ENCODE measurements around a stretch of chr19.

- PRO-cap, result no peak
- RAMPAGE, long total RNA, 4 experiments, result no peak in any of the 4 experiments
Observed at GRCh38 chr19:39164534-39164771, 32.3 kb upstream of the NCCRP1 start.

DNA sequence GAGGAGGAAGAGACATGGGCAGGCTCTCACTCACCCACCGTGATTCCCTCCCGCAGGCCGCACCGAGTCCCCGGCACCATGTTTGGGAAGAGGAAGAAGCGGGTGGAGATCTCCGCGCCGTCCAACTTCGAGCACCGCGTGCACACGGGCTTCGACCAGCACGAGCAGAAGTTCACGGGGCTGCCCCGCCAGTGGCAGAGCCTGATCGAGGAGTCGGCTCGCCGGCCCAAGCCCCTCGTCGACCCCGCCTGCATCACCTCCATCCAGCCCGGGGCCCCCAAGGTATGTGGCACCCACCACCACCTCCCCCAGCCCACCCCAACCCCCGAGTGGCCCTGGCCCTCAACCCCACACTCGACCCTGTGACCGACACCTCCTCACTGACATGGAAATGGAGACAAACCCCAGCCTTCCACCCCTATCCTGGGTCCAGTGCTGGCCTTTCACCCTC lies 27.3 kb upstream of the NCCRP1 start:
- PRO-cap, result no peak
- RAMPAGE, long total RNA, 4 experiments, result no peak in any of the 4 experiments

GRCh38 chr19:39353486-39354132 lies 11.4 kb downstream of the SAMD4B start:
- PRO-cap, result no peak
- RAMPAGE, long total RNA, 4 experiments, result no peak in any of the 4 experiments

- PRO-cap, result no peak
- RAMPAGE, long total RNA, 4 experiments, result no peak in any of the 4 experiments
Observed at GRCh38 chr19:39387148-39387684, 3.7 kb downstream of the PAF1 start.

- PRO-cap, result no peak
- RAMPAGE, long total RNA, 4 experiments, result no peak in any of the 4 experiments
Observed at GRCh38 chr19:39390053-39390418, 870 bp downstream of the PAF1 start.

DNA sequence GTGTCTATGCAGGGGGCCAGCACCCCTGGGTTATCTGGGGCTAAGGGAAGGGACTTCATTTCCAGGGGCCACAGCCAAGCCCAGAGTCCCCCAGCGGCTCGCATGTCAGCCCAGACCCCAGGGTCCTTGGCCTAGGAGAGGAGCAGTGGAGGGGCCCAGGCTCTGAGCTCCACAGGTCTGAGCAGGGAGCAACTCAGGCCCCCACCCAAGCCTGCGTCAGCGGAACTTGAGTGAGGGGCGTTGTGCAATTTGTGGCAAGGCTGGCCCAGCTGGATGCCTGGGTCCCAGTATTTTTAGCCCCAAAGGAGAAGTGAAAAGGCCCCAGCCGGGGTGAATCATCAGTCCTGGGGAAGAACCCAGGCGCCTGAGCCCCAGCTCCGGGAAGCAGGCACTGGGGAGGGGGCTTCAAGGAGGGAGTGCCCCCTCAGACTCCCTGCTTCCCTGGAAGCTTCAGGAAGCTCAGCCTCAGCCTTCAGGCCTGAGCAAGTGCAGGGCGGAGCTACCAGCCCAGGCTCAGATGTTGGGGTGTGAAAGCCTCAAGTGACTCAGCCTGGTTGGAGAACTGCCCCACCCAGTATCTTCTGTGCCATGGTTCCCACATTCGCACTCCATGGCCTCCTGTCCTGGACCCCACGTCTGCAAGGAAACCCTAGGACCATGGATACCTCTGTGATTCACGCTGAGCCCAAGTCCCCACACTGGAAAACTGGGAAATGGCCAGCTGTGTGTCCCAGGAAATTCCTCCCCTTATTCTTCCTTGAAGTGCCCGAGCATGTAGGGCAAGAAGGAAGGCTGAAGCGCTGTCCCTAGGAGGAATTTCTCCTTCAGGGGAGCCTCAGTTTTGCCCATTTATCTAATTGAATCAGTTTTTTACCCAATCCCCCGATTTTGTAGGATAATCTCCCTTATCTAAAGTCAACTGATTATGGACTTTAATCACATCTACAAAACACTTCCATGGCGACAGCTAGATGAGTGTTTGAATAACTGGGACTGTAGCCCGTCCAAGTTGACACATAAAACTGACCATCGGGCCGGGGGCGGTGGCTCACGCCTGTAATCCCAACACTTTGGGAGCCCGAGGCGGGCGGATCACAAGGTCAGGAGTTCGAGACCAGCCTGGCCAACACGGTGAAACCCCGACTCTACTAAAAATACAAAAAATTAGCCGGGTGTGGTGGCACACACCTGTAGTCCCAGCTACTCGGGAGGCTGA lies 7.5 kb downstream of the MED29 start:
- PRO-cap, result bidirectional peak, plus-strand start at position 338 of the sequence, minus-strand start at position 179 of the sequence; bidirectional peak, plus-strand start at position 577 of the sequence, minus-strand start at position 501 of the sequence
- RAMPAGE, long total RNA, 4 experiments, result start-site peak on the minus strand in 3 of 4 experiments, centred at positions 181 to 187 of the sequence, 16 to 40 reads per replicate

DNA sequence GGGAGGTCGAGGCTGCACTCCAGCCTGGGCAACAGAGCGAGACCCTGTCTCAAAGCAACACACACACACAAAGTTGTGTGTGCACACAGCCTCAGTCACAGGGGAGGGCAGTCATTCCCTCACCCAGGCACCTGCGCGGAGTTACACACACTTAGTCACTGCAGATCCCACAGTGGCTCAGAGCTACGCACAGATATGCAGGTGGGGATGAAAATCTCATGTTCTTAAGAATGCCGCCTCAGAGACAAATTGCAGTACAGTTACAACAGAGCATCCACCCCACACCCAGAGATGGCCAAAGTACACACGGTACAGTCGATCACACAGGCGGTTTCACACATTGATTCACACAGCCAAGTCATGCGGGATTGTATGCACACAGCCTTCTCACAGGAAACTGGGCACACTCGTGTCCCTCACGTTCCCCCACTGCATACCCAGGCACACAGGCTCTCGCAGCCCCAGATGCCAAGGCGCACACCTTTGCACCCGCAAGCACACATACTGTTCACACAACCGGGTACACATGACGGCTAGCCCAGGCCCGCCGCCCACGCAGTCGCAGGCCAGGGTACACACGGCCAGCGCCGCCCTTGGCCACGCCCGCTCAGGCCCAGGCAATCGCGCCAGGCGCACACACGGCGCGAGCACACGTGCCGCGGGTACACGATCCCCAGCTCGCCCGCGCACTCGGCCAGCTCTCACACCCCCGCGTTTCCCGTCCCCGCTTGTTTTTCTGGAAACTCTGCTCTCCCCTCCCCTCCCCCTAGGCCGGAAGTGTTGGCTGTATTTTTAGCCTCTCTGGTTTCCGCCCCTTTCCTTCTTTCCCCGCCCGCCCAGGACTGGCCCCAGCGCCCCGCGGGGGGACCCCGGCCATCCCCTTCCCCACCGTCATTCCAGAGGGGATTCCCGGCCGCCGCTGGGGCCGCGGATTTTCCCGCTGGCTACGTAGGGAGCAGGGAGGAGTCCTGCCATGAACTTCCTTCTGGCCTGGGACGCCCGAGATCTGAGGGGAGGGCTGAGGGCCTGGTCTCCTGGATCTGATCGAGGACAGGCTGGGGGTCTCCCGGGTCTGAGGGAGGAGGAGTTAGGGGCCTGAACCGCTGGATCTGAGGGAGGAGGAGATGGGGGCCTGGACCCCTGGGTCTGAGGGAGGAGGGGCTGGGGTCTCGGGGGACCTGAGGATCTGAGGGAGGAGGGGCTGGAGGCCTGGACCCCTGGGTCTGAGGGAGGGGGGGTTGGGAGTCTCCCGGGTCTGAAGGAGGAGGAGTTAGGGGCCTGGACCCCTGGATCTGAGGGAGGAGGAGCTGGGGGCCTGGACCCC lies 4.2 kb upstream of the ZFP36 start:
- PRO-cap, result bidirectional peak, plus-strand start at position 894 of the sequence, minus-strand start at position 503 of the sequence
- RAMPAGE, long total RNA, 4 experiments, result no peak in any of the 4 experiments

GRCh38 chr19:39413025-39413932 lies 810 bp downstream of the PLEKHG2 start:
- PRO-cap, result bidirectional peak, plus-strand start at chr19:39413812, minus-strand start at chr19:39413592
- RAMPAGE, long total RNA, 4 experiments, result no peak in any of the 4 experiments

GRCh38 chr19:39446681-39447019 lies 1.3 kb downstream of the SUPT5H start:
- PRO-cap, result no peak
- RAMPAGE, long total RNA, 4 experiments, result no peak in any of the 4 experiments

- PRO-cap, result no peak
- RAMPAGE, long total RNA, 4 experiments, result no peak in any of the 4 experiments
Observed at GRCh38 chr19:39459144-39459607, 13.8 kb downstream of the SUPT5H start.

- PRO-cap, result no peak
- RAMPAGE, long total RNA, 4 experiments, result no peak in any of the 4 experiments
Observed at GRCh38 chr19:39502630-39503185, 4.0 kb downstream of the DLL3 start.

GRCh38 chr19:39875458-39875995 lies 29.3 kb upstream of the FBL start:
- PRO-cap, result no peak
- RAMPAGE, long total RNA, 4 experiments, result no peak in any of the 4 experiments

DNA sequence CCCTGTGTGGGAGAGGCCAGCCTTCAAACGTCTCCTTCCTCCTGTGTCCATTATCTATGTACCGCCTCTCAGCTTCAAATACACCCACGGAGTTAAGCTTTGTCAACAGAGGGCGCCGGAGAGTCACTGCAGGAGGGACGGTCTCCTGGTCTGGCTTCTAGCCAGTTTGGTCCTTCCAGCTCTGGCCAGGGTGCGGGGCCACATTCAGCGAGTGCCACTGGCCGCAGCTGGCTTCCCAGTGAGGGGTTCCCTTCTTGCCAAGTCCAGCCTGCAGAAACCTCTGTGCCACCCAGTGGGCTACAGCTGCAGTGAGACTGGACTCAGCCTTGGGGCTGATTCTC lies 51.6 kb upstream of the FBL start:
- PRO-cap, result no peak
- RAMPAGE, long total RNA, 4 experiments, result no peak in any of the 4 experiments

DNA sequence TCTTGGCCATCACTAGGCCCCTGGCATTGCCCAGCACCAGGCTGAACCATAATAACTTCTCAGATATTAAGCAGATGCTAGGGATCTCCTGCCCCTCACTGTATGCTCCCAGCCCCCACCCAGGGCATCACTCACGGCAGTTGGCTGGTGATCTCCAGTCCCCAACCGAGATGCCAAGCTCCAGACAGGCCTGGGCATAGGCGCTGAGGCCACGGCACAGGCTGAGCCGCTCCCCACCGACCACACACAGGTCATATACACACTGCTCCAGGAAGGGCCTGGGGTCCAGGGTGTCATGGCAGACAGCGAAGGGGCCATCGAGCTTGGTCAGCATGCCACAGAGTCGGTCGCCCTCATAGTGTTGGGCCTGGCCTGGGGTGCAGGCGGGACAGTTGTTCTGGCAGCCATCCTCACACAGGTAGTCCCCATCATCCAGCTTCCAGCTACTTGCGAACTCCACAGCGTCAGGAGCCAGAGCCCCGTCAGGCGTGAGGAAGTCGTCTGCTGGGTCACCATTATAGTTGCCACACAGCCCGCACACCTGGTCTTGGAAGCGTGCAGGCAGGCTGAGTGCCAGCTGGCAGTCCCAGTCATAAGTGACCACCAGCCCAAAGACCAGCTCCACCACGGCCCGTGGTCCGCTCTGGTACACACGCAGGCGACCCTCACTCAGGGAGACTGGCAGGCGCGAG lies 52.9 kb upstream of the PSMC4 start:
- PRO-cap, result no peak
- RAMPAGE, long total RNA, 4 experiments, result start-site peak on the minus strand in 1 of 4 experiments, centred at position 571 of the sequence, 46 reads per replicate

- PRO-cap, result no peak
- RAMPAGE, long total RNA, 4 experiments, result no peak in any of the 4 experiments
Observed at GRCh38 chr19:39934760-39935438, 36.1 kb upstream of the PSMC4 start.

DNA sequence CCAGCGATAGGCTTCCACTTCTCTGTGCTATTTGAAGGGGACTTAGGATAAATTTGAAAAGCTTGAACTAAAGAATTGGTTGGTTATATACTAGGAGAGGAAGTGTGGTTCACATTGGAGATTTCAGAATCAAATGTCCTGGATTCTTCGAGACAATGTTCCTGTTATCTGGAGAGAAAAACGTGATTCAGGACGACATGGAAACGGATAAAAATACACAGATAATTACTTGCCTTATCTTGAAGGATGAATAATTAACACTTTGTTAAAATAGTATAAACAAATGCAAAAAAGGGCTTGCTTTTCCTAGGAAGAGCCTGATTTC lies 500 bp upstream of the ZNF780A start:
- PRO-cap, result no peak
- RAMPAGE, long total RNA, 4 experiments, result no peak in any of the 4 experiments

DNA sequence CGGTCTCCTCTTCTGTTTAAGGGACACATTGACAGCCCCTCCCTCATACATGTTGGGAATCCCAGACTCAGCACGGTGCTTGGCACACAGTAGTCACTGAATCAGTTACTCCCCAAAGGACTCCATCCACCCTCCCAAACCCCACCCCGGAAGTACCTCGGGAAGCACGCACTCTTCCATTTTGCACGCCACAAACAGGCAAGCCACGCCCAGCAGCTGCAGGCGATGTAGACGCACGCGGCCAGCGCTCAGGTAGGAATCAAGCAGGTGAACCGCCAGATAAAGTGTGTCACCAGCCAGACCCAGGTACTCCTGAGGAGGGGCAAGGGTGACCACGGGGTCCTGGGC lies 2.2 kb downstream of the CCNP start:
- PRO-cap, result no peak
- RAMPAGE, long total RNA, 4 experiments, result no peak in any of the 4 experiments

DNA sequence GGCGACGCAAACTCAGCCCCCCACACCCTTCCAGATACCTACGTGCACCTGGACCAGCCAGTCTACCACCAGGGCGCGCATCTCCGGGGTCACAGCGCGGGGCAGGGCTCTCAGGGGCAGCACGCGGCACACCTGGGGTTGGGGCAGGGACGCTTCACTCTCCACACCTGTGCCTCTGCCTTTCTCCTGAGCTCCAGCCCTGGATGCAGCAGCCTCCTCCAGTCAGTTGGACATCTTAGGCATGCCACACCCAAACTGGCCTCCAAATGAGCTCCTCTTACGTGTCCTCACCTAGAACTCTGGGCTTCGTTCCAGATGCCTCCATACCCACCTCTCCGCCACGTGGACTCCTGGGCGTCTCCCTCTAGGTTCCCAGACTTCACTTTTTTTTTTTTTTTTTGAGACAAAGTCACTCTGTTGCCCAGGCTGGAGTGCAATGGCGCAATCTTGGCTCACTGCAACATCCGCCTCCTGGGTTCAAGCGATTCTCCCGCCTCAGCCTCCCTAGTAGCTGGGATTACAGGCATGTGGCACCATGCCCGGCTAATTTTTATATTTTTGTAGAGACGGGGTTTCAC lies 1.7 kb downstream of the CCNP start:
- PRO-cap, result no peak
- RAMPAGE, long total RNA, 4 experiments, result no peak in any of the 4 experiments

DNA sequence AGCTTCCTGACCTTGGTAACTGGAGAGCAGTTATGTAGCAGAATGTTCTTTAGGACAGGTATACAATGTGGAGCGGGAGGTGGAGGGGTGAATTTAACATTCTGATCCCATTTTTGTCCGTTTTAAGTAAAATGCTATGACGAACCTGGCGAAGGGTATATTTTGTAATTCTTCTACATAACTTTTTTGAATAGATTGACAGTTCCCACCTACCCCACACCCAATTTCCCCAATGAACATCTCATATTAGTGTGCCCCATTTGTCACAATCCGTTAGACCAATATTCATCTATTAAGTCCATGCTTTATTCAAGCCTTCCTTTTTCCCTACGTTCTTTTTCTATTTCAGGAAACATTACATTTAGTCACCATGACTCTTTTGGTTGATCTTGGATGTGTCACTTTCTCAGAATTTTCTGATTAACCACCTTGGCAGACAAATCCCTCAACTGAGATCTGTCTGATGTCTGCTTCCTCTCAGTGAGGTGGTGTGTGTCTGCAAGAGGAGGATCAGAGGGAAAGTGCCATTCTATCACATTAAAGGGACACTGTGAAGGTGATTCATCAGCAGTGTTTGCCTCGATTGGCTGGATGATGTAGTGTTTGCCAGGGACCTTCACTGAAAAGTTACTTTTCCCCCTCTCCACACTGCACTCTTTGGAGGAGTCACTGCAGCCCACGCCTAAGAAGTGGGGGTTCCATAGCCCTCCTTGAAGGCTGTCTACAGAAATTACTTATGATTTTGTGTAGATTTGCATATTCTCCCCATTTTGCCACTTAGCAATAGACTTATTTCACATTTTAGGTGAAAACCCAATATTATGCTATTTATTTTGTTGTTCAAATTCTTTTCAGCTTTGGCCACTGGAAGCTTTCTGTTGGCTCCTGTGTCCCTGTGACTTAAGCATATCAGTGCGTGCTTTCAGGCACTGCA lies 3.0 kb upstream of the CCNP start:
- PRO-cap, result no peak
- RAMPAGE, long total RNA, 4 experiments, result no peak in any of the 4 experiments

- PRO-cap, result no peak
- RAMPAGE, long total RNA, 4 experiments, result no peak in any of the 4 experiments
Observed at GRCh38 chr19:40231424-40231923, 5.0 kb upstream of the CCNP start.